LHCN-M2 (cell line): ENCODE results near the gene PLXDC1.

DNA sequence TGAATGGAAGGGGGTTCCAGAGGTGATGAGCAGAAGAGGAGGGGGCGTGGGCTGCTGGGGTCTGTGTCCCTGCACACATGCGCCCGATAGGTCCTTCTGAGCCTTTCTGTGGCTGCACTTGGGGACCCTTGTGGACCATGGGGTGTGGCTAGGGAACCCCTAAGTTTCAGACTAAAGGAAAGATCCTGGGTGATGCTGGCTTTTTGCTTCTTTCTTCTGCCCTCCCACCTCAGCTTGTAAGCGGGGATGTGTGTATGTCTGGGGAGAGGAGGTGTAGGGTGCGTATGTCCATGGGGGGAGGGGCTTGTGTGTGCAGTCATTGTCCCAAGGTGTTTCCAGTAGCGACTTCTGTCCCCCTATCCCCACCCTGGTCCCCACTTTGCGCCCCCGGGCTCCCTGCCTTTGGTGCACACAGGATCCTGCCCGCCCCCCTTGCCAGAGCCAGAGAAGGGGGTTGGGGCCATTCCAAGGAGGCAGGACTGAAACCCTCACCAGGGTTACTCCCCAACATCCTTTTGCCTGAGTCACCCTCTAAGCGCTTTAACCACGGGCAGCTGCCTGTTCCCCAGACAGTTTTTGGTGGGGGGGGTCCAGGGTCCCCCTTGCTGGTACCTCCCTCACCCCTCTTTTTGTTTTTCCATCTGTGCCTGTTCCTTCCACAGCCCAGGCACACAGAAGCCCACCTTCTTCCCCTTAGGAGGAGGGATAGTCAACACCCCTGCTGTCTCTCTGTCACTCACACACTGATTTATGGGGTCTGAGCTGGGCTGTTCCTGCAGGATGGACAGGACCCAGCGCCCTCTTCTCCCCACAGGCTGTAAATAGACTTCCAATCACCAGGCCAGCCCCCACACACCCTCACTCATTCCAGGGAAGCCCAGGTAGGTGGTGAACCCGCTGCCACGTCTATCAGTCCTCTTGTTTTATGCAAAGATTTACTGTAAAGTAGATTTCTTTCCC lies 83.2 kb downstream of the ARHGAP23 start:
- RAMPAGE, long total RNA = no peak

DNA sequence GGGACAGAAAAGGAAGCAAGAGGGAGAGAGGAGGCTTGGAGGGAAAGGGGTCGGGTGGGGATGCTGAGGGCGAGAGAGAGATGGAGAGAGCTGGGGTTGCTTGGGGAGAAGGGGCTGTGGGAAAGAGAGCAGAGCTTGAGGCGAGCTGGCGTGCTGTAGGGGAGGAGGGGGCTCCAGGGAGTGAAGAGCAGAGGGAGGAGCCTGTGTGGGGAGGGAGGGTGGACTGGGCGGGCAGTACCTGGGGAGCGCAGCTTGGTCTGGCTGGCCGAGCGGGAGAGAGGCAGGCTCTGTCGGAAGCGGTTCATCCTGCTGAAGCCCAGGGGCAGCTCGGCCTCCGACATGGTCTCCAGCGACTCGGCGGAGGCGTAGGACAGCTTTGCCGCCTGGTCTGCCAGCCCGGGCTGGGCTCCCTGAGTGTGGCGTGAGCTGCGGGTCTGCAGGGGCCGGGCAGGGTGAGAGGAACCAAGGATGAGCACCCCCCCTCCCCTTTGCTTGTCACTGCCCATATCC lies 41.8 kb downstream of the SRCIN1 start:
- RAMPAGE, long total RNA = no peak

DNA sequence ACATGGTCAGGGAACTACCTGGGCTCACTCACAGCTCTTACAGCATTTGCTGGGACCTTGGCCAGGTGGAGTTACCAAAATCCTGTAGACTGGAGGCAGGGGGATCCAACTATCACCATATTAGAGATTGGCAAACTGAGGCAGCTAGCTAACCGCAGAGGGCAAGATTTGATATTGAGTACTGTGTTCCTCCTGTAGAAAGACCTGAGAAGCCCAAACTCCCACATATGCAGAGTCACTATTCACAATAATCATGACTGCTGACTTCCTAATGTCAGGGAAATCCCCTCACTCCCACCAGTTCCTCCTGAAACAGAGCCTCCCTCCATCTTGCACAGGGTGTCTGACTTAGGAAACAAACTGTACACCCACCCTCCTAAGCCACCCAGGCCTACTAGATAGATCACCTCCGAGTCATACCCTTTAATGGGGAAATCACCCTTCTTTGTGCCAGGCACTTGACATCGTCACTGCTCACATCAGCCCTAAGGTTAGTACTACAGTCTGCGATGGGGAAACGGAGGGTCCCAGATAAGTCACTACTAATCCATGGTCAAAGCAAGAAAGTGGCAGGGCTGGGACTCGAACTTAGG lies 3.7 kb upstream of the MLLT6 start:
- RAMPAGE, long total RNA = no peak

GRCh38 chr17:38724357-38725164 lies 5.6 kb upstream of the CISD3 start:
- RAMPAGE, long total RNA = no peak

GRCh38 chr17:38727746-38728051 lies 2.4 kb upstream of the CISD3 start:
- RAMPAGE, long total RNA = no peak

GRCh38 chr17:38796841-38797468 lies 2.4 kb downstream of the PIP4K2B start:
- RAMPAGE, long total RNA = no peak

DNA sequence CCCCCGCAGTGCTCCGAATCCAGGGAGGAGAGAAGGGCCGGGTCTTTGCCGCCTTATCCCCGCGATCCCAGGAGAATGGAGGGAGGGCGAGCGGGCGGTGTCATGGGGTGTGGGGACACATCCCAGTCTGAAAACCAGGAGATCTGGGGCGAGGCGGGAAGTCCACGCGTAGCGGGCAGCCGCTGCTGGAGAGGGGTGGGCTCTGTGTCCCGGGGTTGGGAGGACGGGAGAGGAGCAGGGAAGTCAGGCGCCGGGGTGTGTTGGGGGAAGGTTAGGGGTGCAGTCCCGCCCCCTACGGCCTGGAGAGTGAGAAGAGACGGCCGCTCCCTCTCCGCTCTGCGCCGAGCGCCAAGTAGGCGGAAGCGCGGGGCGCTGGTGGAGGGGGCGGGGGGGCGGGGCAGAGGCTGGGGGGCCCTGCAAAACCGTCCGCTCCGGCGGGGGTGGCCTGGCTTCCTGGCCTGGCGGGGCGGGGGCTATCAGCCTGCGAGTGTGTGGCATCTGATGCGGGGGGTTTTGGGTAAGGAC lies 497 bp downstream of the LASP1 start:
- RAMPAGE, long total RNA = no peak

- RAMPAGE, long total RNA = no peak
Measured at GRCh38 chr17:38920558-38921488, 46.4 kb downstream of the FBXO47 start.

DNA sequence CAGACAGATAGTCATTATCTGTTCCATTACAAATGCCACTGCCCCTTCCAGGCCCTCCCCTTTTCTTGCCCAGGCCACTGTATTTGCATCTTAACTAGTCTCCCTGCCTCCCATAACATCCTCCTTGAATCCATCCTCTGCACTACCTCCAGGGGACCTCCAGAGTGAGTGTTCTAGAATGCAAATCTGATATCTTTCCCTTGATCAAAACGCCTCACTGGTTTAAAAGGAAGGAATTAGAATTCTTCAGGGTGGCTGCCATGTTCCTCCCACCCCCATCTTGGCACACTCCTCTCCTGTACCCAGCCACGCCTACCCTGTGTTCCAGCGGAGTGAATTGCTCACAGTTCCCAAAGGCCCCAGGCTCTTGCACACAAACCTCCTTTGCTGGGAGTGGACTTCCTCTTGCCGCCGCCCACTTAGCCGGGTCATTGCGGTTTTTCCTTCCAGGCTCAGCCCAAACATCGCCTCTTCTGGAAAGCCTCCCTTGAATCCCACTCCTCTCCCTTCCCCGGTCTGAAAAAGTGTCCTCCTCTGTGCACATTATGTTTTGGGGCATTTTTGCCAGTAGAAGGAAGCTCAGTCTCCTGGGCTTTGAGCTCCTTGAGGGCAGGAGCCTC lies 35.0 kb upstream of the FBXO47 start:
- RAMPAGE, long total RNA = no peak

GRCh38 chr17:39132289-39132570 lies 19.2 kb downstream of the PLXDC1 start:
- RAMPAGE, long total RNA = no peak

DNA sequence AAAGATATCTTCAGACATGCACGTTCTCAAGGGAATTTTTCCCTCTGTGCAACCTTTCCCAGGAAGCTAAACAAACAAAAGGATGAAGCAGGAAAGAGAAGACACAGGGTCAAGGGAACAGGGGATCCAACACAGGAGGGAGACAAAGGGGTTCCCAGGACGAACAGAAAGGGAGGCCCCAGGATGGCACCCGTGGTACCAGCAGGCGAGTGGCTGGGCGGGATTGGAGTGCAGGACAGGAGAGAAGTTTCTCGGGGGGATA lies 13.9 kb downstream of the PLXDC1 start:
- RAMPAGE, long total RNA = no peak

DNA sequence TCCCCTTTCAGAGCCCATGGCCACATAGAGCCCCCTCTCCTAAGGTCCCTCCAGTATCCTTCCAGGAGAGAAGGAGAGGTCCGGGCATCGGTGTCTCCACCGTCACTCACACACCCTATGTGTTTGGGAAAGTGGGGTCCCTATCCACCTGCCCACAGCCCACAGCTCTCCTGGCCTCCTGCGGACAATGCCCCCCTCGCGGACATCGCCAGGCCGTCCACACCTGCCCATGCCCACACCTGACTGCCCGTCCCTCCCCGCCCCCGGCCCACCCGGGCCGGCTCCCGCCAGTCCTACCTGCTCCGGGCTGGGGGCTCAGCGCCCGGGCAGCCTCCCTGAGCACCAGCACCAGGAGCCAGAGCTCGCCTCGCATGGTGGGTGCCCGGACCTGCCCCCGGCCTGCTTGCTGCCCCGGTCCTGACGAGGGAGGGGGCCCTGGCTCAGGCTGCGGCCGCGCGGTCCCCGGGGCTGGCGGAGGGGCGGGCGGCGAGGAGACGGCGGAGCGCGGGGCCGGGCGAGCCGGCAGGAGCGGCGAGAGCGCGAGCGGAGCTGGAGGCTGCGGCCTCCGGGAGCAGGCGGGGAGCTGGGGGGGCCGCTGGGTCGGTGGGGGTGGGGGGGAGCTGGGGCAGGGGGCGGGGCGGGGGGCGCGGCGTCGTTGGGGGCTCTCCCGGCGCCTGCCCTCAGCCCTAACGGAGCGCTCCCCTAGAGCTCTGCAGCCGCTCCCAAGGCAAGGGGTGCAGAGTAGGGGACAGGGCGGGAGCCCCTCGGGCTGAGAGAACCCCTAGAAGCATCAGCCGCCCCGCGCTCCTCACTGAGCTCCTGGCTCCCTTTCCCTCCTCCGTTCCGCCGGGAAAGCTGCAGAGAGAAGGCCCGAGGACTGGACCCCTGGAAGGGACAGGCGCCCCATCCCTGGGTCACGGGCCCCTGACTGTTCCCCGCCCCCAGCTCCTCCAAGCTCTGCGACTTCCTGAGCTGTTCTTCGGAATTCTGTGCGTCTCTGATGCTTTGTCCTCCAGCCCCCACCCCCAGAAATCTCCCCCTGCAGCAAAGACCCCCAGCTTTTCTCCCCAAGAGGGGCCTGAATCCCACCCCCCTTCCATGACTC lies at the start of gene PLXDC1:
TSS of gene PLXDC1 (minus strand) at position 573 of the 1,105 bp plus-strand sequence.
- RAMPAGE, long total RNA = no peak

DNA sequence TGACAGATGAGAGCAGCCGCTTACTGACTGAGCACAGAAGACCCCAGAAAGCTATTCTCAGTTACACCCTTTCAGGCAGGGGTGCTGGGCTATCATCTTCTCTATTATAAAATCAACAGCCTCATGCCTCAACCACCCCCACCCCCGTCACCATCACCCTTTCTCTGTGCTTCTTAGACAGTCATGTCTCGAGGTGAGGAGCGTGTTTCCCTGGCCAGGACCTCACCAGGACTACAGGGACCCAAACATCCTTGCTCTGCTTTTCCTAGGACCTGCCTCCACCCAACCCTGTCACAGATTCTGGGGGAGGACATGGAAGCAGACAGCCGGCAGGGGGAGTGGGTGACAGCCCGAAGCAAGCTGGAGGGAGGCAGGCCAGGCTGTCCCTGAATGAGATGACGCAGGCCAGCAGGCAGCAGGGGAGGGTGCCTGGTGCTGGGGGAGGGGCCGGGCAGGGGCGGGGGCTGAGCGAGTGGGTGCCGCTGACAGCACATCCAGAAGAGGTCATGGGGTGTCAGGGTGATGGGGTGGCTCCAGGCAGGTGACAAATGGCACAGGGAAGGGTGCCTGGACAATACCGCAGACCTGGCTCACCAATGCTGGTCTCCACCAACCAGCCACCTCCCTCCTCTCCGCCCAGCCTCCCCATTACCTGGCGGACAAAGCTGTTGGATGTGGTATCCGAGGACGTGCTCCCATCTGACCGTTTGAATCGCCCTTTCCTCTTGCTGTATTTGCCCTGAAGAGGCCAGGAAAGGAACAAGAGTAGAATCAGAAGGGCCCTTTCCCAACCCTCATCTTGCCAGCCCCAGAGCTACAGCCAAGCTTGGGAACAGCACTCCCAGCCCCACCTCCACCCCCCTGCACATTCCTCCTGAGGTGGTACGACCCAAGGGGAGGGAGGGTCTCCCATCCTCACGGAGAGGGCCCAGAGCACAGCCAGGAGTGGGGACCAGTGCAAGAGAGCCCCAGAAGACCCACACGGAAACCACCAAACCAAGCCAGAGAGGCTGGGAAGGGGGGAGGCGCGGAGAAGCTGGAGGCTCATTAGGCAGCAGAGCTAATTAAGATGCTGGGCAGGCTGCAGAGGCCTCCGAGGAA lies 2.9 kb downstream of the CACNB1 start:
- RAMPAGE, long total RNA = no peak

GRCh38 chr17:39196765-39197329 lies 622 bp downstream of the CACNB1 start:
- RAMPAGE, long total RNA = no peak

- RAMPAGE, long total RNA = no peak
Measured at GRCh38 chr17:39202125-39202563, 2.1 kb downstream of the RPL19 start.

DNA sequence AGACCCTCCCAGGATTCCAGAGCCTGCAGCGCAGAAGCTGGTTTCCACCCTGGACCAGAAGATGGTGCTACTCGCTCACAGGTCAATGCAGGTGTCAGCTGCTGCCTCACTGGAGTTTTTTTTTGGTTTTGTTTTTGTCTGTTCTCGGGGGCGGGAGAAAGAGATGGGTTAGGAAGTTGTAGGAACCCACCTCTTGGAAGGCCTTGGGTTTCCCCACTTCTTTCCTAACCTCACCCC lies 6.9 kb downstream of the RPL19 start:
- RAMPAGE, long total RNA = no peak

- RAMPAGE, long total RNA = no peak
Measured at GRCh38 chr17:39212772-39213459, 12.8 kb downstream of the STAC2 start.

DNA sequence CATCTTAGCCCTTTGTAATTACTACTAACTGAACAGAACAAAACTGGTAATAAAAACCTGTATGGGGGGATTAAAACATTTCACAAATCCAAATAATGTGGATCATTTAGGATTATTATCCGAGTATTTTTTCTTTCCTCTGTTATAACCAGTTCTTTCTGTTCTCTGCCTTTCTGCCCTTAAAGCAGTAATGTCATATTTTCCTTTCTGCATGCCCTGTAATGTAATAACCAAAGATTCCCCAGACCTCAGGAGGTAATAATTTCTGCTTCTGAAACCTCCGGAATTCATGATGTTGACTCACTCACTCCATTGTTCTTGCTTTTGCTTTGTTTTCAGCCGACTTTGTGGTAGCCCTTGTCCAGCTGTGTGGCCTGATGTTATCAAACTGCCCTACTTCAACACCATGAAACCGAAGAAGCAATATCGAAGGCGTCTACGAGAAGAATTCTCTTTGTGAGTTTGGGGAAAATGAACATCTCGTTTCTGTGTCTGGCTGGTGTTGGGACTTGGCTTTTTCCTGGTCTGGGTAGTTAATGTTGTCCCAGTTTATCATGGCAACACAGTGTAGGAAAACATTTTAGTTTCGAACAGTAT lies 55.9 kb downstream of the CDK12 start:
- RAMPAGE, long total RNA = no peak

DNA sequence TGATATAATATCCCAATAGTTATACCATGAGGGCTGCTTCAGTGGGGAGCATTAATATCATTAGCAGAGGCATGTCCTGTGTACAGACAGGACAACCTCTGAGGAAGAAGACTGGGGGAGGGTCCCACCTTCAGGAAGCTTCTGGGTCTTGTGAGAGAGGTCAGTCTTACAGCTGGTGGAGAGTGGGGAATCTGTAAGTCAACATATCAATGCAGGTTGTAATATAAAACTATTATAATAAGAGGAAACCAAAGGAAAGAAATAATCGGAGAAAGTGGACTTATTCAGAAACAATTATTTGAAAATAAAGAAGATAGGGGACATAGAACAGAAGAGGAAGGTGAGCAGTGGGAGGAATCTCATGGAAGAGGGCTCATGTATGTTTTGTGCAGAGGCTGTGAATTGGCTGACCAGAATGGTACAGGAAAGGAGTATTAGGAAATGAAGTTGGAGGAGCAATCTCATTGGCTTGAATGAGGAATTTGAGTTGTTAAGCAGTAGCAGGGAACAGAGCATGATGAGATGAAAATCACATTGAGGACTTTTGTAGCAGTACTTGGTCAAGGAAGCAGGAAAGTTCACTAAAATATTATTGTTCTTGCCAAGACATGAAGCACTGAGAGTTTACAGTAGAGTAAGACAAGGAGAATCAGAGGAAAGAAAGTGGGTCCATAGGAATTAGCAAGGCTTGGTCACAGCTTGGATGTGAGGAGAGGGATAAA lies 68.1 kb downstream of the NEUROD2 start:
- RAMPAGE, long total RNA = no peak

DNA sequence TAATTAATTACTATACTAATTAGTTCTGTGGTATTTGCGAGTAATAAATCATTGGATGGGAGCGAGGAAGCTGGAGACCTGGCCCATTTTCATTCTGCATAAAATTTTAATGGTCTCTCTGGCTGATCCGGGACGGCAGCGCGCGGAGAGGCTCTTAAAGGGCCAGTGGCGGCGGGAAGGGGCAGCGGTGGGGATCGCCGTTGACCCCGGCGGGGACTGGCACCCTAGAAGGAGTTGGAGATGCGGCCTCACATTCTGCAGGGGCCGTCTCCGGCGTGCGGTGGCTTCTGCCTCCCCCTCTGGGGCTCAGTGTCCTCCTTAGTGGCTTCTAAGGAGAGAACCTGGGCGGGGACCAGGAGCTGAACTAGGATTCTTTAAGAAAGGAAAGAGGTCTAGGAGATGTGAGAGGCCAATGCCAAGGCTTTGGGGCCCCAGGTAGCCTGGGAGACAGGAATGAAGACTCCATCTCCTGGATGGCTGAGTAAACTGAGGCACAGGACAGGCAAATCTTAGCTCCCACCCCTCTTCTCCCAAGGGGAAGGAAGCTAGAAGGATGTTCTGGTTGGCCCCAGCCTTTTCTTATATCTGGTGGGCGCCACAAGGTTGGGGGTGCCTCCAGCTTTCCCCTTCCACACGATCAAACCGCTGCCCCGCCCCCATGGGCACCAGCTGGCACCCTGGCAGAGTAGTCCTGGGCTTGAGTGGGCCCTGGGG lies 8.1 kb upstream of the PPP1R1B start:
- RAMPAGE, long total RNA = no peak